H4 (cell line): ENCODE results near the genes C1QL3, TMEM236, SLC39A12 and CACNB2.

- RAMPAGE, long total RNA = no peak
Measured at GRCh38 chr10:15259036-15259882, 90.8 kb upstream of the NMT2 start.

GRCh38 chr10:15333852-15334449 is 37.1 kb downstream of the FAM171A1 start:
- RAMPAGE, long total RNA = no peak

DNA sequence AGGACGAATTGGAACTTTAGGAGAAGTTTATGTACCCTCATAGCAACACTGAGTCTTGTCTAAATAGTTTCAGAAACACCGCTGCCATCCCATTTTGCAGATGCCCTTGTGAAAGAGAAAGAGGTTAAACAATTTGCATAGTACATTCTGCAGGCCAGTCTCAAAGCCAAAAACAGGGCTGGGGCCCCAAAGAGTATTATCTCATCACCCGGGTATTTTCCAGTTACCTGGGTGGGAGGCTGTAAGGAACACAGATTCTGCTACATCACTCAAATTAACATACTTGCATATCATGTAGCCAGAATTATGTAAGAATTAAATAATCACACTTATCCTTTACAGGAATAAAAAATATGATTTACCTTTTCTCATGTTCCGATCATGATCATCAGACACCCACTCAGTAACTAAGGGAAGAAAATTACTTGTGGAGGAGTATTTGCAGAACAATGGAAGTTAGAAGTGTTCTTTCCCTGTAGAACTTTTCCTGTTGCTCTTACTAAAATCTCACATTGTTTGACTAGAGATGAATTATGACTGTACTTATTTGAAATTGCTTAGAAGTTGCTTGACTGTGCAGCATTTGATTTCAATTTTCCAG is 3.2 kb upstream of the FAM171A1 start:
- RAMPAGE, long total RNA = no peak

DNA sequence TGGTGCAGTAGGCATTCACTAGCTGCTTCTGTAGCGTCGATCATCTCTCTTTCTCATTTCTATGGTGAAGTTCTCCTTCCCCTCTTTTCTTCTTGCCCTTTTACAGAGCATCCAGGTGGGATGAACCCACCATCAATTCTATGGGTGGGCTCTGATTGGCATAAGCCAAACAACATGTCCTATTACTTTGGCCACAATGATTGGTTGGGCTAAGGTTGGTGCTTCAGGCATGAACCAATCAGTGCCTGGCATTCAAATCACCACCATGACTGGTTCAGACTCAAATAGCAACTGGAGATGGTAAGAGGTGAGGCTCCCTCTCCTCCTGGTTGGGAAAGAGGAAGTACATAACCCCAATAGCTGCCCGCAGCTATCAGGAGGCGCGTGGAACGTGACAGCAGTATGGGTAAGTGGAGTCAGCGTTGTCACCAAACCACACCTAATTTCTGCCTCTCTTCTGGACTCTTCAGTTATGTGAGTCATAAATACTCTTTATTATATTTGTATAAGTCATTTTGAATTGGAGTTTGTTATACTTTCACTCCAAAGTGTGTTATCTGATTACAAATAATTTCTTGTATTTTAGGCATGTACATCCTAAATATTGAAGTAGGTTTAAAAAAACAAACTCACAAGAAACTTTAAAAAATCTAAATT is 17.9 kb upstream of the ITGA8 start:
- RAMPAGE, long total RNA = no peak

DNA sequence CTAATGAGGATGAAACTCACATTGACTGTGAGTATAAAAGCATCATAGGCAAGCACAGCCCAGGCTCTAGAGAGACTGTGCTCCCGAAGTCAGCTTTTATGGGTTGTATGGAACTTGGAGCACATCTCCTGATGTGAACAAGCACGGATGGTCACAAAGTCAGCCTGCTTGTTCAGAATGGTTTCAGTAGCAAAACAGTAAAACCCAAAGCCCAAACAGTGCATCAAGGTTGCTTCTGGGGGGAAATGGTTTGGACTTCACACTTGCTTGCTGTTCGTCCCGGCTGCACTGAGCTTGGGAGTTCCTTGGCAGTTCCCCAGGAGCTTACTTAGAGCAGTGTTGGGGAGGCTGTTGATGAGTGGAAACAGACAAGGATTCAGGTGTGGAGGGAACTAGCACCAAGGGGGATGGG is 19.6 kb upstream of the ITGA8 start:
- RAMPAGE, long total RNA = no peak

DNA sequence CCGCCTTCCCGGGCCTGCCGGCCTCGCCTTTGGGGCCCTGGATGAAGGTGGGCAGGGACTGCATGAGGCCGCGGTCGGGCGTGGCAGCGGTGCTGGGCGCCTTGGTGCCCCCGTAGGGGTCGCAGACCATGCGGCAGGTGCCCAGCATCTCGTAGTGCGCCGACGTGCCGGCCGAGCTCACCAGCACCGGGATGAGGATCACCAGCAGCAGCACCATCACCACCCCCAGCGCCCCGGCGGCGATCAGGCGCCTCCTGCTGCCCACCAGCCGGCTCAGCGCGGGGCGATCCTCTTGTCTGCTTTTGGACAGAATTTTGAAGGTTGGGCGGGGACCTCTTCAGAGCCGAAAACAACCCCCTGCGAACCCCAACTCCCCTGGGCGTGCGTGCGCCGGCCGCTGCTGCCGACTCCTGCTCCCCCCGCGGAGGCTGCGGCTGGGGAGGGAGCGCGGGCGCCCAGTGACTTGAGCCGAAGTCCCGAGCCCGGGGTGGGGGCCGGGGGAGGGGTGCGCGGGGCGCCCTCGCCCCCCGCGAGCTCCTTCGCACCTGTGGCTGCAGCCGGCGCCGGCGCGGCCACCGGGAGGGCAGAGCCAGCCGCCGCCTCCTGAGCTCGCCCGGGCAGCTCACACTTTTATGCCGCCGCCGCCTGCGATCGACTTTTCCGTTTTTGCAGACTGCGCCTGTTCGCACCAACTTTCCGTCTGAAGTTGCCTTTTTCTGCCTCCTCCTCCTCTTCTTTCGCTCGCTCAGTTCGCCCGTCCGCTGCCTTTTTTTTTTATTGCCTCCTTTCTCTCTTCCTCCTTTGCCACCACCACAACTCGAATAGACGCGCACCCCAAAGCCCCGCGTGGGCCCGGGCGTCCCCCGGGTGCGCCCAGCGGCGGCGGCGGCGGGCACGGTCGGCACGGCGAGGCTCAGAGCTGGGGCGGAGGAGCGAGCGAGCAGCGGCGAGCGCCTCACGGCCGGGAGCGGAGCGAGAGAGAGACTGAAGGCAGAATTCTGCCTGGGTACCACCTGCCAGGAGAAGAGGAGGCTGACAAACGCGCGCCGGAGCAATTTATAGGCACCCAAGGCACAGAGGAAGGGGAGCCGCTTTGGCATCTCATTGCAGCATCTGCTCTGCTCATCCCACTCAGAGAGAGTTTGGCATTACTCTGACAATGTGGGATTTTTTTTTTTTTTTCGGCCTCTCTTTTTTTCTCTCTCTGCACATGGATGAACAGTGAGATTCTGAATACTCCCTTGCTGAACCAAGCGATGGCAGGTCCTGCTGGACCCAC is at the start of gene C1QL3:
Gene C1QL3 (minus strand): TSS at position 1,031 of the 1,279 bp plus-strand sequence.
- RAMPAGE, long total RNA = no peak

GRCh38 chr10:16818102-16818424 is 839 bp upstream of the RSU1 start:
- RAMPAGE, long total RNA = no peak

- RAMPAGE, long total RNA = no peak
Measured at GRCh38 chr10:16950990-16951599, 133.9 kb upstream of the RSU1 start.

- RAMPAGE, long total RNA = no peak
Measured at GRCh38 chr10:17023256-17023771, 106.3 kb downstream of the CUBN start.

DNA sequence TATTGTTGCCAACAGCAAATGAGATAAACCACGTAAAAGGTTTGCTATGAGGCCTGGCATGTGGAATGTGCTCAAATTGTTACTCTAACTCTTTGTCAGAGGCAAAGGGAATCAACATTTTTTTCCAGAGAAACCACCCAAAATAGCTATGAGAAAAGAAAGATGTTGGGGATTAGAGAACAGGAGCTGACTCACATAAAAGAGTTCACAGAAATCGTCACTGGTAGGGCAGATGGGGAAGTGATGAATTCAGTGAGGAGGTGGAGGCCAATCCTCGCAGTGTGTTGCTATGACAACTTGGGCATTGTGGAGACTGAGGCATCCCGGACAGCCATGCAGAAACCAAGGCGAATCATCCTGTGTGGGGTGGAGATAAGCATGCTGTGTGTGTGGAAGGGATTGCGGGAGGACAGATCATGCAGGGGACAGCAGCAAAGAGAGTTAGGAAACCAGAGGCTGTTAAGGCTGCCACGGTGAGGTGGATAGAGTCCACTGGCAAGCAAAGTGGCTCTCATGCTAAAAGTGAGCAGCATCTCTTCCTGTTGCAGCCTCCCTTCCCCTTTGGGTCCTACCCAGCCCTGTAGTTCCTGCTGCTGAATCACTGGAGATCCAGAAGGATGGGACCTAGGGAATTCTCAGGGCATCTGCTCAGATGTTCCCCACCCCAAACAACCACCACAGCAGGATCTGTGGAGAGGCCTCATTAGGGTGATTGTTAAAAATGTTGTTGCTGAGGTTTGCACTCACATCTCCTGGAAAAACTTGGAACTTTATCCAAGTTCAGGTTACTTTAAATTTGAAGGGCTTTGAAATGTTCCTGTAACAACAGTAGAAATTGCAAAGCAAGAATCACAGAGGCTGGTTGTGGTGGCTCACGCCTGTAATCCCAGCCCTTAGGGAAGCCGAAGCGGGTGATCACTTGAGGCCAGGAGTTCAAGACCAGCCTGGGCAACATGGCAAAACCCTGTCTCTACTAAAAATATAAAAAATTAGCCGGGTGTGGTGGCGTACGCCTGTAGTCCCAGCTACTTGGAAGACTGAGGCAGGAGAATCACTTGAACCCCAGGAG is 103.8 kb downstream of the CUBN start:
- RAMPAGE, long total RNA = no peak

DNA sequence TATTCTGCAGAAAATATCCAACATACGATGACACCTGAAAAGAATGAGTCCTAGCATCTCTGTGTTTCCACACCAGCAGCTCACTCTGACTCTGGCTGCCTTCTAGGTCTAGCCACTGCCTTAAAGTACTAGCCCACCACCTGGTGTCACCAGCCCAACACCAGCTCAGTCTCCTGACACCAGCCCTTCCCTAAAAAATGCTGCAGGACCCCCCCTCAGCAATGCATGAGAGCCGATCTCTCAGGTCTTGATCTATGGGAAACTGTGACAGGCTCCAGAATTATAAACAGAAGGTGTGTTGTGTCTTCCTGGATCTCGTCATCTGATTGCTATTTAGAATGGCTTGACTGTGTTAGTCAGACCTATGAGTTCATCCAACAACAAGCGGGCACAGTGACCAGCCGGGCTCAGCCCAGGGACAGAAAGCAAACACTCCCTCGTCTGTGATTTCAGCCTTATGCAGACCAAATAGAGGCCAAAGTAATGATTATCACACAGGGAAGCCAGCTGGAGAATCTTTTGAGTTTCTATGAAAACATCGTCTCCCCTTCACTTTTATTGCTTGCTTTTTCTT is 66.6 kb downstream of the CUBN start:
- RAMPAGE, long total RNA = no peak

DNA sequence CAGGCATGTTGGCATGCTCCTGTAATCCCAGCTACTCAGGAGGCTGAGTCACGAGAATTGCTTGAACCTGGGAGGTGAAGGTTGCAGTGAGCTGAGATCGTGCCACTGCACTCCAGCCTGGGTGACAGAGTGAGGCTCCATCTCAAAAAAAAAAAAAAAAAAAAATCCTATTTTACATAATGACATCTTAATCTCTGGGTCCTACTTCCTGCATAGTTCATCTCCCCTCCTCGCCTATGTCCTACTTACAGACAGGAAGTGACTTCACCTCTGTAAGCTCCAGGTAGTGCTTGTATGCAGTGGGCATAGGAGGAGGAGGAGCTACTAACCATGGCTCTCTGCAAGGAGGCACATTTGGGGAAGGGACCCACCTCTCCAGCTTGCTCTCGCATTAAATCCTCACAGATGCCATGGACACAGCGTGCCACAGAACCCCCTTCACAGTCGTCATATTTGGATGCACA is 14.5 kb downstream of the CUBN start:
- RAMPAGE, long total RNA = no peak

- RAMPAGE, long total RNA = no peak
Measured at GRCh38 chr10:17230240-17230437, 2.1 kb downstream of the VIM start.

DNA sequence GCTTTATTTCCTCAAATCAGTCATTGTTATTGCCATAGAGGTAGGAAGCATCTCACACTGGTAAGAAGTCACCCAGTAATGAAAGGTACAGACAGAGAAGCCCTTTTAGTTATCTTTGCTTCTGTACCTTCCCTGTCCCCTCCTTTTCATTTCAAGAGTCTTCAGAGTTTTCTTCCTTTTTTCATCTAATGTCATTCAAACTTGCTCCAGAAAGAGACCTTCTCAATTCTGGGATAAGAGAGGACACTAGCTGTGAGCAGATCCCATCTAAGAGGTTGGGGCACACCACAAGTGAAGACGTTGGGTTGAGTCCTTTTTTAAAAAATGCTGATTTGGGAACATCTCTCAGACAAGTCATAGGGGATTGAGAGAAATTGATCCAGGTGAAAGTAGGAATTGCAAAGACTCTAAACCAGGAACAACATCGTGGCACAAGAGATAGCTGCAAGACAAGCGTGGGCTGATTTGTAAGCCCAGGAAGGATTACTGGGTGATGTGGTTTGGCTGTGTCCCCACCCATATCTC is 59.9 kb downstream of the ST8SIA6 start:
- RAMPAGE, long total RNA = no peak

- RAMPAGE, long total RNA = no peak
Measured at GRCh38 chr10:17648171-17648932, 4.4 kb downstream of the STAM start.

DNA sequence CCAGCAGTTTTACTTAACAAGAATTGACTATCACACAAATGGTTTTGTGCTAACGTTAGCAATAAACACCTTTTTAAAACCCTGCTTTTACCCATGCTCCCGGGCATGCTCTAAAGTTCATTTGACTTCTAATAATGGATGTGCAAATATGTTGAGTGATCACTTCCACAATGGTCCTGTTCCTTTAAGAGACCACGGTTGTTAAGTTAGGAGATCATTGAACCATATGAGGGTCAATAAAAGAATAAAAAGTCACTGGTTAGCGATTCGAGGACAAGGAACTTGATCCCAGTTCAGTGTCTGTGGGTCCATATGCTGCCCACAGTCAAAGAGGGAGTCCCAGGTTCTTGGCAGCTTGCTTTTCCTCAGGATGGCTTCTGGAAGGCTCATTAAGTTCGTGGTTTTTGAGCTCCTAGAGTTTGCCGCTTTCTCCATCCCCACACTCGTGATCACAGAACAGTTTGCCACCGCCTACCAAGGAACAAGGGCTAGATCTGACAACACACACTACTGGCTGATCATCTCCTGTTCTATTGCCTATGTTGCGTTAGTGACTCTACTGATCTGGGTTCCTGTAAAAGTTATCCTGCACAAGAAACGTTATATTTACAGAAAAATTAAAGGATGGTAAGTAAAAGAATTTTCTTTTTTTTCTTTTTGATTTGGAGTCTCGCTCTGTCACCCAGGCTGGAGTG is at the start of gene TMEM236:
Gene TMEM236 (plus strand): TSS at position 276 of the 695 bp plus-strand sequence.
- RAMPAGE, long total RNA = no peak

DNA sequence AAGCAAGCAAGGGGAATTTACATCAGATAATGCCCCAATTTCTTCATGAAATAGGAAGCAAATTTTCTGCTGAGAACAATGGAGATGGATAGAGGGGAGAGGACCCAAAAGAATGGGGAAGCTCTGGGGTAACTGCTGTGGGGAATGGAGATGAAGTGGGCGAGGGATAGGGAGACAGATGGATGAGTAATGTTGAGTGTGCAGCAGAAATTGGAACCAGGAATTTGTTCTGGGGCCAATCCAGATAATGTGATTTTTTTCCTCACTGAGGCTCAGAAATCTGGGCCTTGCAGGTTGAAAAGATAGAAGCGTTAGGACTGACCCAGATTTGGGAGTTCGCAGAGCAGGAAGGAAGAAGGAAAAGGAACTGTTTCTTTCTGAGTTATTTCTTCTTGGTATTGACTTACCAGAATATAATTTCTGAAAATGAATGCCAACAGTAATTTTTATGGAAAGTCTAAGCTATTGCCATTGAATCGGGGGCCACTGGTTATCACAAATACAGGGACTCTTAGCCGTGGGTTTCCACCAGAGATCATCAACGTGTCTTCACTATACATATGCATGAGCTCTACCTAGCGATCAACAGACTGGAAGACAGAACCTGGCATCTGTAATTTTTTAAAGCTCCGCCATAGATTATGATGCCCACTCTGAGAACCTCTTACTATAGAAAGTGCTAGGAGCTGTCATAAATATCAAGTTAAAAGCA is 24.3 kb upstream of the MRC1 start:
- RAMPAGE, long total RNA = no peak

DNA sequence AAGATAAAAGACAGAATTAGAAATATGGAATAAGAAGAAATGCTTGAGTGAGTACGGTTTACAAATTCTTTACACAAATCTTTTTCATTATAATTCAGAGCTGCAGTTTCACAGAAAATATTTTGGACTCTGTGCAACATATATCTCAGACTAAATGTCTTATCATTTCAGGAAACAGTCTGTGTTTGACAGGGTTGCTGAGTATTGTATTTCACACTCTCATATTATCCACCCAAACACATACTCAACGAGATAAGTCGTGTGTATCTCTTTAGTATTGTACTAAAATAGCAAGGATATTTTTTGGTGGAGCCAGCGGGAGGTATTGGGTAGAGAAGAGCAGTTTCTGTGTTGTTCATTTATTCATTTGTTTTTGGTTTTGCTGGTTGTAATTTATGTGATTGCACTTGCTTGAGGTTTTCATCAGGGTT is 39.0 kb upstream of the SLC39A12 start:
- RAMPAGE, long total RNA = no peak

DNA sequence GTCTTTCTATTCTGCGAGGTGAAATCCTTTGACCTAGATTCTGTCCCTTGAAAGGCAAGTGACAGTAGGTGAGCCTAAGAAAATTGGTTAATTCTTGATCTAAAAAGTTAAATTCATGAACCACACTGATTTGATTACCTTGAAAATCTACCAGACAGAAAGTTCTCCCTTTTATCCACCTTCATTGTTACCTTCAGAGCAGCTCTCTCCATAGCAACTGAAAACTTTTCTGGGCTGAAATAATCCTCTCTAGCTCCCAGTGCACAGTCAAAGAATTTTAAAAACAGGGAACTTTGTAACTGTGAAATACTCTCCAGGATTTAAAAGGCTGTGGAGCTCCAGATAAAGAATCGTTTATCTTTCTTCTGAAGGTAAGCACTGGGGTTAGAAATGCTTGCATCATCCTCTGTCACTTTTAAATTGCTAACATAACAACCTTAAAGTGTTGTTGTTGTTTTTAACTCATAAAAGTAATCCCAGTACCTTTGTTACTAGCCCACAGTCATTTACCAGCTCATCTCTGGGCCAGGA is at the start of gene SLC39A12:
Gene SLC39A12 (plus strand): TSS at position 264 of the 531 bp plus-strand sequence.
- RAMPAGE, long total RNA = no peak

GRCh38 chr10:18139917-18140517 is at the start of gene CACNB2:
Gene CACNB2, plus strand, starts transcription at chr10:18140424.
- RAMPAGE, long total RNA = no peak